Peyer's patch (tissue), 4 donors: ENCODE measurements around a stretch of chr3.

DNA sequence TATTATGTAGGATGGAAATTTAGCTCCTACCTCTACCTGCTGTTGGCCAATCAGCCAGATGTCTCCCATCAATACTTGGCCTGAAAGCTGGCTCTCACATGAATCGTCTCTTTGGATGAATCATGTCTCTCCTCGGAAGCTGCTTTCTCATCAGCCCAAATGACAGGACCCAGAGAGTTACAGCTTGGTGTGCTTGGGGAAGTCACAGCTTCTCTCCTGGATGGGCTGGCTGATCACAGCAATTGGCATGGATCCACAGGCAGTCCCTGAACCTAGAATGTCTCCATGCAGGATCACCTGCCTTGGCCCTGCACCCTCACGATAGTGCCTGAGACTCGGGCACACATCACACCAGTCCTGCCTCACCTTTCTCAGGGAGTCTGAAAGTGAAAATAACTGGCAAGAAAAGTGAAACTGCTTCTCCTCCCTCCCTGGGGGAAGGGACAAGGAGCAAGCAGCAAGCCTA is 27.7 kb upstream of the SLCO2A1 start:
- PRO-cap, result bidirectional peak, plus-strand start outside the sequence, minus-strand start at position 373 of the sequence
- RAMPAGE, long total RNA, 4 experiments, result start-site peak on the minus strand in 3 of 4 experiments, centred at positions 318 to 378 of the sequence, 10 to 22 reads per replicate

DNA sequence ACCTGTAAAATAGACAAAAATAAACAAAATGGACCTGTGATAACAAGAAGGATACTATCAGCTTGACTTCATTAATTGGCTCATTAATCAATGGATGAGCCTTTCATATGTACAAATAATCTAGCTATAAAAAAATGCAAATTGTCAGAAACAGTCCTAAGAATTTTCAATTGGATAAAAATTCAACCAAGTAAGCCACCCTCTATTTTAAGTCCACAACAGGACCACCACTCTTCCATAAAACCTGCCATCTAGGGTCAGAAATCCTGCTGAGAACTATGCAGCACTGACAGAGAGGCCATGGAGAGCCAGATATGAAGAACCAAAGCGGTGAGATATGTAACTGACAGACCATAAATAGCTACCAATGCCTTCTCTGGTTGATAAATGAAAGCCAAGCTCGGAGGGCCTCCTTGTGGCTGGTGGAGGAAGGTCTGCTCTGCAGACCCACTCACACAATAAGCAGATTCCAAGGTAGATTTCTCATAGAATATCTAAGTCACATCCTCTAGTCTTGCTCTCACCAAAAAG is 39.0 kb downstream of the RYK start:
- PRO-cap, result no peak
- RAMPAGE, long total RNA, 4 experiments, result start-site peak on the minus strand in 1 of 4 experiments, centred at position 472 of the sequence, 13 reads per replicate

GRCh38 chr3:134381694-134382244 is 7.5 kb upstream of the AMOTL2 start:
- PRO-cap, result no peak
- RAMPAGE, long total RNA, 4 experiments, result no peak in any of the 4 experiments

DNA sequence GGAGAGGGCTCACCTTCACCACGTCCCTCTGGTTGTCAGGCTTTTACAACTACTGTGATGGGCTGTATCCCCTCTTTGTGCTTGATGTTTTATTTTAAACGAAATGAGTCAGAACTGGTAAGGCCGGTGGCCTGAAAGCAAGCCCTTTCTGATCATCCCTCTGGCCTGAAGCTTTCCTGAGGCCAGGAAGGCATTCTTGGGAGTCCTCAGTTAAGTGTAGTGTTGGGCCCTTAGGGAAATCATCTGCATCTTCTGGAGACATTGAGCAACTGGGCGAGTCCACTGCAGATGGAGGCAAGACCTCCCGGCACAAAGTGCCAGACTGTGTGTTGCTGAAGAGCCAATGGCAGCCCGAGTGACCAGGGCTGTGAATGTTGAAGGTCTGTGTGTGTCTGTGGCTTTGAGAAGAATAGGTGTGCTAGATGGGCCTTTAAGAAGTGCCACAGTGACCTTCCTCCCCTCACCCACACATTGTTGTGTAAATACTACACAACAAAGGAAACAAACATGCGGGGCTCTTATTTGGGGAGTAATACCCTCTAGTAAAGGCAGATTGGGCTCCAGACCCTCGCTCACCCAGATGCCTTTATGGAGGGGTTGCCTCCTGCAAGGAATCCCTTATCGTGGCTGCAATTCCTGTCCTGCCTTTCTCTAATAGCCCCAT is 33.1 kb upstream of the AMOTL2 start:
- PRO-cap, result no peak
- RAMPAGE, long total RNA, 4 experiments, result no peak in any of the 4 experiments

GRCh38 chr3:134463760-134464791 is 21.7 kb downstream of the ANAPC13 start:
- PRO-cap, result unidirectional peak, minus-strand start at chr3:134464061; unidirectional peak, plus-strand start at chr3:134464454
- RAMPAGE, long total RNA, 4 experiments, result no peak in any of the 4 experiments

DNA sequence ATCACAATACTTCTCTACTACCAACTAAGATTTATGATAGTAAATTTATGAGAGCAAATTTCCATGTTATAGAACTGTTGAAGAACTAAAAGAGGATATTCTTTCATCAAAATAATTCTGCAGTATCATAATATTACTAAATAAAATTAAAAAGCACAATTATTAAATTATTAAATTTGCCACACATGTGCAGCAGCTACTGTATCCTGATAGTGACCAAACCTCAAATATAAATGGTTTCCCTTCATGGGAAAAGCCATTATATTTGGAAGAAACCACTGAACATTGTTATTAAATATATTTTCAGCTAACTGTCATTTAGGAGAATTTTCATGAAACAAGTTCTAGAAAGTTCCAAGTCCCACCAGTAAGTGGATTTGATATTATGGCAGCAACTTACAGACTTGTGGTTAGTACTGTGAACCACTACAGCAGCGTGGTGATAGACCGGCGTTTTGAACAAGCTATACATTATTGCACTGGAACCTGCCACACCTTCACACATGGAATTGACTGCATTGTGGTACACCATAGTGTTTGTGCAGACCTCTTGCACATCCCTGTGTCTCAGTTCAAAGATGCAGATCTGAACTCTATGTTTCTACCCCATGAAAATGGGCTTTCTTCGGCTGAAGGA is 35.7 kb downstream of the PPP2R3A start:
- PRO-cap, result no peak
- RAMPAGE, long total RNA, 4 experiments, result no peak in any of the 4 experiments

DNA sequence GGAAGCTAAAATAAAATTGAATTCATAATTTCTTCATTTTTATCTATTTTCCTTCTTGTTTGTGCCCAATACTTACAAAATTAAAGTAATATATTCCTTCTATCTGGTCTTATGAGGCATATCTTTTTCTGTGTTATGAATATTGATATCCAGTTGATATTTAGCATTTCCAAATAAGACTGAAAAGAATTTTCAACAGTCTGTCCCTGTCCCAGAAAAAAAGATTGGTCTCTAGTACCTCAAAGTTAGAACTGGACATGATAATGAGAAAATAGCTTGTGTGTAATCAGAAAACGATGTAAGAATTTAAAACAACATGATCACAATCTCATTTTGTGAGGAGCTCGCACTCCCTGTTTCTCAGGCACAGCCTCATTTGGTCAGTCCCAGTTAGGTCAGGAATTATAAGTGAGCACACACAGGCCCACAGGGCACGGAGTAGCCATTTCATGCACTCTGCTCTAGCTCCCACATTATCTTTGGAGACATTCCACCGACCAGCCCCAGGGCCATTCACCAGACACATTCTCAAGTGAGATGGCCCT is 105.2 kb downstream of the PPP2R3A start:
- PRO-cap, result no peak
- RAMPAGE, long total RNA, 4 experiments, result no peak in any of the 4 experiments

DNA sequence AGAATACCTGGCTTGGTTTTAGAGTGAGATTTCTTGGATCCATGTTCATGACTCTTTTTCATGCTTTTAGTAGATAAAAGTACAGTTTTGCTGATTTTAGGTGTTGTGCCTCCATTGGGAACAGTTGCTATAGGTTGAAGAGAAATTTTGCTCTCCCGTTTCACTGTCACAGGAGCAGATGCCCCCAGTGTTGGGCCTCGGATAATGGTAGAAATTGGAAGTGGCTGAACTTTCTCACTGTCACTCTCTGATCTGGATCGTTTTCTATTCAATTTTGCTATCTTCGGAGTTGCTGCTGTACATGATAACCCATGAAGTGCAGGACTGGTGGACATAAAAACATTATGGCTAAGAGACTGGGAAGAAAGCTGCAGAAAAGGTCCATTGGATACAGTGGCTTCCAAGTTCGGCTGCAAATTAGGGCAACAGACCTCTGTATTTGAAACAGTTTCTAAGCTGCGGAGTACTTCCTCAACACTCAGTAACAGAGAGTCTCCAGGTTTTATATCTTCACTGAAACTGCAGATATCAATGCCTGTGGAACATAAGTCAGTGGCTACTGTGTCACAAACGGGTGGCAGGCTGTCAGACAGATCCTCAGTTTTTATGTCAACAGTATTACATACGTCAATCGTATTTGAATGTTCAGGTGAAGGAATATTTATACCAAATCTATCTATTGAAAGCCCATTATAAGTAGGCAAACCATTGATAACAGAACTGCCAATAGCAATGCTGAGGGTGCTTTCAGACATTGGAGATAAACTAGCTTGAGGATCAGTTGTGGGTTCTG is 44.3 kb downstream of the MSL2 start:
- PRO-cap, result no peak
- RAMPAGE, long total RNA, 4 experiments, result start-site peak on the minus strand in 1 of 4 experiments, centred at position 369 of the sequence, 35 reads per replicate

DNA sequence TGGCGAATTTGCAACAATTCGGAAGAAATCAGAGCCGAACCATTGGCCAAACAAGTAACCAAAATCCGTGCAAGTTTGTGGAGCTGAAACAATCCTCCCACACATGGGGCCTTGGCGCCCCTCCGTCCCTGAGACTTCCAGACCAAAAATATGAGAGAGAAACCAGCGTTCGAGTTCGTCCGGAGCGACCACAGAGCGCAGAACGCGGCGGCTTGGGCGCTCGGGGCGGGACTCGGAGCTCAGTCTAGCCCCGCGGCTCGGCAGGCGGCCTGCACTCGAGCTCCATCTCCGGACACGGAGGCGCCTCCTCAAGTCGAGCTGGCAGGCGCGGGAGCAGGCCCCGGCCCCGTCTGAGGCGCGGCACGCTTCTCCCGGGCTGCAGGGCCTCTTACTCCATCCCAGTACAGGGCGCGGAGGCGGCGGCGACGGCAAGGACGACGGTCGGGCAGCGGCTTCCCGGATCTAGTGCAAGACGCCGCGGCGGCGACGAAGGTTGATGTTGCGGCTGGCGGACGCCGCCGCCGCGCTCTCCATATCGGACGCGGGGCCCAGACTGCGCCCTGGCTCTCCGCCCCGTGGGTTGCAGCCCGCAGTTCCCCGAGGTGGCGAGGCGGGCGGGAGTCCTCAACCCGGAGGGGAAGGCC is 823 bp downstream of the MSL2 start:
- PRO-cap, result bidirectional peak, plus-strand start at position 274 of the sequence, minus-strand start at position 283 of the sequence; bidirectional peak, plus-strand start outside the sequence, minus-strand start at position 469 of the sequence
- RAMPAGE, long total RNA, 4 experiments, result no peak in any of the 4 experiments

- PRO-cap, result no peak
- RAMPAGE, long total RNA, 4 experiments, result no peak in any of the 4 experiments
These were observed 25.4 kb upstream of the IL20RB start for GRCh38 chr3:136932262-136932822.

DNA sequence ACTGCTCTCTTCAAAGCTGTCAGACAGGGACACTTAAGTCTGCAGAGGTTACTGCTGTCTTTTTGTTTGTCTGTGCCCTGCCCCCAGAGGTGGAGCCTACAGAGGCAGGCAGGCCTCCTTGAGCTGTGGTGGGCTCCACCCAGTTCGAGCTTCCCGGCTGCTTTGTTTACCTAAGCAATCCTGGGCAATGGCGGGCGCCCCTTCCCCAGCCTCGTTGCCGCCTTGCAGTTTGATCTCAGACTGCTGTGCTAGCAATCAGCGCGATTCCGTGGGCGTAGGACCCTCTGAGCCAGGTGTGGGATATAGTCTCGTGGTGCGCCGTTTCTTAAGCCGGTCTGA is 11.3 kb downstream of the IL20RB start:
- PRO-cap, result no peak
- RAMPAGE, long total RNA, 4 experiments, result no peak in any of the 4 experiments

DNA sequence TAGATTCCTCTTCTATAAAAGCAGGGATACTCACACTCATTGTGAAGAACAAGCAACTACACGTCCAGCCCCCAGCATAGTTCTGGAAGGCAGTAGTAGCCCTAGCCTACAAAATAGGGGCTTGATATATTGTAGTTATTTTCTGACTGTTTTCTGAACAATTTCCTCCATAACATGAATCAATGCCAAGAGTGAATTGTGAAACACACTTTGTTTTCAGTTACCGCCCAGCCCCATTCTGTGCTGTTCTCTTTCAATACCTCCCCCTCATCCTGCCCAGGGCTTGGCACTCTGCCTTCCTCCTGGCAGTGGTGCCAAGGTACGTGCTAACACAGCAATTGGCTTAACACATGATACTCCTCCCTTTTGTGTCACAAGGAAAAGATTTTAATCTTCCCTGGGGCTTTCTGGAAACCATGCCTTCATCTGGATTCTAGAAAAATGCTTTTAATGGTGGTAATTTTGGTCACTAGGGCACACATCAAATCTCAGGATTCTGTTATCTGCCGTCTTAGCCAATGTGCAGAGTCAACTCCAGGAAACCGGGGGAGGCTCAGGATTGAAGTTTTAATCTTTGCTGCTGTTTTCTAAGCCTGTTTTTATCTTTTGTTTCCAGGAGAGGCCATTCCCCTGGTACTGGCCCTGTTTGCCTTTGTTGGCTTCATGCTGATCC is 37.2 kb downstream of the IL20RB start:
- PRO-cap, result bidirectional peak, plus-strand start at position 390 of the sequence, minus-strand start at position 240 of the sequence
- RAMPAGE, long total RNA, 4 experiments, result no peak in any of the 4 experiments

DNA sequence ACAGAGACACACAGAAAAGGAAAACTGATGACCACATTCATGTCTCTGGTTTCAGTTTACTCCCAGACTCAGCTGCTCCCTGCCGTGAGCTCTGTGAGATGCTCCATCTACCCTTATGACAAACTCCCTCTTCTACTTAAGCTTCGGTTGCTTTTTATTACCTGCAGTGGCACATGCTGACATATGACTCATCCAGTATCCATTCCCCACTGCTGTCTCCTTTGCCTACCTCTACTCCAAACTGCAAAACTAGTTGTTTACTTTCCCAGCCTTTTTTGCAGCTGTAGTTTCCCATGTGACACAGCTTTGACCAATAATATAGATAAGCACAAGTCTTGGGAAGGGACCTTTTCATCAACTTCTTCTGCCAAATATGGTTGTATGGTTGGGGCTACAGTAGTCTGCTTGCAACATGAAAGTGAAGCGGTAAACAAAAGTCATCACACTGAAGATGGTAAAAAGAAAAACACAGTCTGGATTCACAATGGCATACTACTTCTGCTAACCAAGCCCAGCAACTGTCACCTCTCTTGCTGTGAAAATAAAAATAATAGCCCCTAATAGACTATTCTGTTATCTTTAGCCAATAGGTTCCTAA is 32.8 kb downstream of the DZIP1L start:
- PRO-cap, result no peak
- RAMPAGE, long total RNA, 4 experiments, result no peak in any of the 4 experiments

- PRO-cap, result no peak
- RAMPAGE, long total RNA, 4 experiments, result no peak in any of the 4 experiments
These were observed 2.1 kb downstream of the DZIP1L start for GRCh38 chr3:138113312-138113765.

- PRO-cap, result no peak
- RAMPAGE, long total RNA, 4 experiments, result no peak in any of the 4 experiments
These were observed 60.7 kb downstream of the ARMC8 start for GRCh38 chr3:138247808-138248243.

- PRO-cap, result no peak
- RAMPAGE, long total RNA, 4 experiments, result no peak in any of the 4 experiments
These were observed 26.2 kb downstream of the NME9 start for GRCh38 chr3:138303447-138303903.

GRCh38 chr3:138351863-138352269 is 3.5 kb downstream of the MRAS start:
- PRO-cap, result no peak
- RAMPAGE, long total RNA, 4 experiments, result no peak in any of the 4 experiments

DNA sequence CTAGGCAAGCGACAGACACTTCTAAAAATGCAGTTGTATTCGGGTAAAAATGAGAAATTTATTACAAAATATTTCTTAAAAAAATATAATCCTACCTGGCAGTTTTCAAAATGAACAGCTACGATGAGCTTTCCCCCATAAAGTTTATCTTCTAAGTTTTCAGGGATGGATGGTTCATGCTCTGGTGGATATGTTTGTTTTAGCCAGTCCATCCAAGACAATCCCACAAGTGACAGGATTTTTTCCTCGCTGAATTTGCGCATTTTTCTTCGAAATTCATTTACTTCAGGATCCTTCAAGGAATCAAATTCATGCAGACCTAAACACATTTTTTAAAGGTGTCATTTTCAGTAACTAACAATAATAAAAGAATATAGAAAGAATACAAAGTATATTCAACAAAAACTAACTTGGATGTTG is 92.3 kb downstream of the PIK3CB start:
- PRO-cap, result no peak
- RAMPAGE, long total RNA, 4 experiments, result no peak in any of the 4 experiments

DNA sequence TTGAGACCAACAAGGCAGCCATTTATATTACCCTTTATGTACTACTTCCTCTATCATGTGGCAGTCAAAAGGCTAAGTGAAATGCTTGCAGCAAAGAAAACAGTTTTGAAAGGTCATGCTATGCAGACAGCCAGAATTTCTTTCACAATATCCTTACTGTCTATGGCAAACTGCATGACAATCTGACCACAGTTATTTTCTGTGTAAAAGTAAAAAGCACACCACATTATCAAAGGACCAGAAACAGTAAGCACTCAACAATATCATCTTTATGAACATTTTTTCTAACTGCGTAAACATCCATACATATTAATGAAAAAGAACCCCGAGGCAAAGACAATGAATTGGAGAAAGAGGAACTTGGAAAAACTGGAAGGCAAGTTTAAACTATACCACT is 47.9 kb downstream of the PIK3CB start:
- PRO-cap, result no peak
- RAMPAGE, long total RNA, 4 experiments, result no peak in any of the 4 experiments

GRCh38 chr3:138835516-138835753 is 707 bp upstream of the PIK3CB start:
- PRO-cap, result no peak
- RAMPAGE, long total RNA, 4 experiments, result no peak in any of the 4 experiments